Cardiac fibroblast (primary cell): ENCODE results near the genes STBD1 and CCDC158.

- RRBS = no CpG with 5 or more reads among the region's 11 CpGs
Observed at GRCh38 chr4:76234213-76234851, 17.2 kb upstream of the FAM47E start.

DNA sequence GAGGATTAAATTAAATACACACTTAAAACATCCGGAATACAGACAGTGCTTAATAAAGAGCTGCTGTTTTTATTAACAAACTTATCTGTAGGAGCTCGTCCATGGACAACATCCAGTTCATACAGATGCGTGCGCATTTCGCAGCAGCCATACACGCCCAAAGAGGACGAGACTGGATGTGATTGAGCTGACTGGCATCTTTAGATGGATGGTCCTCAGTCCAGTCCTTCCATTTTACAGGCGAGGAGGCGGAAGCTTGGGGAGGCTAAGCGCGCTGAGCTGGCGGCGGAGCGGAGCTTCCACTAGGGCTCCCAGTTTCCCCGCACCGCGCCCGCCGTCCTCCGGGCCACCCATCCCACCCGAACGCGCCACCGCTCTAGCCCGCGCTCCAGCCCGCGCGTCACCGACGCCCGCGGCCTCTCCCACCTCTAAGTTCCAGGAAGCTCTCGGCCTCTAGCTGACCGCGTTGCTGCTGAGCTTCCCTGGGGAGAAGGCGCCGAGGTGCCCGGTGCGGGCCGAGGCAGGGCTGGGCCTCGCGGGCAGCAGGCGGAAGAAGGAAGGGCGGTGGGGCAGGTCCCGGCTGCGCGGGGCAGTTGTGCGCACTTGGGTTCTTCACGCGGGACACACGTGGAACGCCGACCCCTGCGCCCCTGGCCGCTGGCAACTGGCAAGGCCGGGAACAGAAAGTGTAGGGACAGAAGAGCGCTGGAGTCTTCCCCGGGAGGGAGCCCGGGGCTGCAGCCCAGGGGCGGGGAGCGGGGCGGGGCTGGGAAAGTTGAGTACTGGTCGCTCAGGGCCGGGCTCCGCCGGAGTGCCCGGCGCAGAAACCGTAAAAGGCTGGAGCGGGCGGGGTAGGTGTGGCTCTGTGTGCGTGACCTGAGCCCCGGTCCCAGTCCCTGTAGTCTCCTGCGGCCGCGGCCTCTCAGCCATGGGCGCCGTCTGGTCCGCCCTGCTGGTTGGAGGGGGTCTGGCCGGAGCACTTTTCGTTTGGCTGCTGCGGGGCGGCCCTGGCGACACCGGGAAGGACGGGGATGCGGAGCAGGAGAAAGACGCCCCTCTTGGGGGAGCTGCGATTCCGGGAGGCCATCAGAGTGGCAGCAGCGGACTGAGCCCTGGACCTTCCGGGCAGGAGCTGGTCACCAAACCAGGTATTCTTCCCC, at the start of gene STBD1:
Gene STBD1, plus strand, starts transcription at position 892 of the 1,160 bp plus-strand sequence.
- RRBS = 2% methylated on average over 43 of the region's 93 CpGs

DNA sequence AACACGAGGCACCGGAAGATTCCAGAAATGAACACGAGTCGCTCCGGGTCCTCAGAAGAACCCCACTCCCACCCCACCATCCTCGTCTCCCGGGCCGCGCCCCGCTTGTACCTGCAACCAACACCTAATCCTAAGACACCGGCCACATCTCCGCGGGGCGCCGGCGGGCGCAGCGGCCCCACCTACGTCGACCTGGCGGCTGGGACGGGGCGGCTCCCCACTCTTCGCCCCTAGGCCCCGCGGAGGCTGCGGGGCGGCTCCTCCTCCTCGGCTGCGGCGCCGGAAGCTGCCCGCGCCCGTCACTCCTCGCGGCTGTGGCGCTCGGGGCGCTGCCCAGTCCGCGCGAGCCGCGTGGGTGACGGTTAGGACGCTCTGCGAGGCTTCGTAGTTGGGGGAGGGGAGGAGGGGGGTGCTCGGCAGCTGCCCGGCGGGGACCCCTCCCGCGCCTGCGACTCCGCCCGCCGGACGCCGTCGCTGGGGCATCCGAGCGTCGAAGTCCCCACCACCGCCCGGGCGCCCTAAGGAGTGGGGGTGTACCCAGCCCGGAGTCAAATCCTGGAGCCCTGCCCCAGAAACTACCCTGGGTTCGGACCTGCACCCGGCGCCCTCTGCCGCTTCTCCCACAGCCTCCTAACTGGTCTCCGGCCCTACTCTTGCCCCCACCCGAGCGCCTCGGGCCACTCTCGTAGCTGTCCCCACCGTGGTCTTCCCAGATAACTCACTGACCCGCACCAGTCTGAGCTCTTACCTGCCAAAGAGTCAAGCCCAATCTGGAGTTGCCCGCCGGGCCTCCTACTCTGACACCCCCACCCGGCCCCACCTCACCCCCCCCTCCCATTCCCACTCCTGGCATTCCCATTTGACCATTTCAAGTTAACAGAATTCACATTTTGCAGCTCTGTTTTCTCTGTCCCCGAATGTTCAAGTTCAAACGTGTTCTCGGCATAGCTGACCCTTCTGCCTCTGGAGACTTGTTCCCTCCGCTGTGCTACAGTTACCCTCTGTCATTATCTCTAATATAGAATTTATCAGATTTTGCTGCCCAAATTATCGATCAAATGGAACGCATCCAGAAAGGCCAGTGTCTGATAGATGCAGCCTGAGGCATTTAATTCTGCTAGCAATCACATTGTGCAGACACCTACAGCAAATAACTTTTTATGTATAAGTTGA, at the start of gene CCDC158:
Gene CCDC158, minus strand, starts transcription at position 288 of the 1,173 bp plus-strand sequence.
- RRBS = 3% methylated on average over 24 of the region's 88 CpGs

DNA sequence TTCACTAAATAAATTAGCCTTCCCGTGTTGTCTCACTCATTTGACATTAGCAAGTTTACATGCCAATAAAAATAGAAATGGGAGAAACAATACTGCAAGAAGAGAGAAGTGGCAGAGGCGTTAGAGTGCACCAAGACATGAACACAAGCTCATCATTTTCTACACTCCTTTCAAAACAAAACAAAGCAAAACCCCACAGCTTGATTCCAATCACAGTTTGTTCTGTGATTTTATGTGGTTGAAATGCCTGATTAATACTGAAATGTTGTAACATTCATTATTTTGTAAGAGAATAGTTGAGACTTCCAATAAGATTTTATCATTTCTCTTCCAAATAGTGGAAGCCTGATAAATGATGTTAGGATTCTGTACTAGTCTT, 136.4 kb downstream of the SHROOM3 start:
- RRBS = no CpG with 5 or more reads among the region's 2 CpGs

GRCh38 chr4:76585862-76586658, 151.0 kb downstream of the SHROOM3 start:
- RRBS = 8% methylated on average over 5 of the region's 37 CpGs

DNA sequence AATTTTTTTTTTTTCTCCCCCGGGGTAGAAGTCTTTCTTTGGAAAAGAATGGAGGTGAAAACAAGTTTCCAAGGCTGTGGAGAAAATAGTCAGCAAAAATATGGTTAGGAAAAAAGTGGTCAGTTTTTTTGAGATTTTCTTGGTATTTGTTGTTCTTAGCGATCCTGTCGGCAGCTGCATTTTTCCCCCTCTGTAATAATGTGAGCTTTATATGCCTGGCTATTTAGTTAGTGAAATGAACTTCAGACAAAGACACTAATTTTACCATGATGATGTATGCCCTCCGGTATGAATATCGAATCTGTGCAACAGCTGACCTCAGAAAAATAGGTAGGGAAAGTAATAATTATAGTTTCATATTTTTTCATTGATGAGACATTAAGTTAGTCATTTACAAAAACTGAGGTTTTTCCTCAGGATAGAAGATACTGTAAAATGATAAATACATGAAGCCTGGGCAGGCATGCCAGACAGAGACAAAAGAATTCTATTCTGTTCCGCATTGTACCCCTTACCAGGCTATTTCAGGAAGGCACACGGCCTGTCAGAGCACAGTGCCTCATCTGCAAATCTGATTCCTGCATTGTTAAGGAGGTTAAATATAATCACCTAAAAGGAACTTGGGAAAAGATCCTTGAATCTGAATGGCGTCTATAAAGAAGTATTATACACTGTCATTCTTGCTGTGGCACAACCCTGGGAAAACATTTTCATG, 155.8 kb downstream of the SHROOM3 start:
- RRBS = no CpG with 5 or more reads among the region's 8 CpGs

GRCh38 chr4:76624001-76624833, 189.2 kb downstream of the SHROOM3 start:
- RRBS = no CpG with 5 or more reads among the region's 13 CpGs

- RRBS = no CpG with 5 or more reads among the region's 3 CpGs
Observed at GRCh38 chr4:76756333-76756914, 141.5 kb downstream of the SOWAHB start.

- RRBS = no CpG with 5 or more reads among the region's 23 CpGs
Observed at GRCh38 chr4:76867542-76868693, 30.0 kb downstream of the SOWAHB start.

DNA sequence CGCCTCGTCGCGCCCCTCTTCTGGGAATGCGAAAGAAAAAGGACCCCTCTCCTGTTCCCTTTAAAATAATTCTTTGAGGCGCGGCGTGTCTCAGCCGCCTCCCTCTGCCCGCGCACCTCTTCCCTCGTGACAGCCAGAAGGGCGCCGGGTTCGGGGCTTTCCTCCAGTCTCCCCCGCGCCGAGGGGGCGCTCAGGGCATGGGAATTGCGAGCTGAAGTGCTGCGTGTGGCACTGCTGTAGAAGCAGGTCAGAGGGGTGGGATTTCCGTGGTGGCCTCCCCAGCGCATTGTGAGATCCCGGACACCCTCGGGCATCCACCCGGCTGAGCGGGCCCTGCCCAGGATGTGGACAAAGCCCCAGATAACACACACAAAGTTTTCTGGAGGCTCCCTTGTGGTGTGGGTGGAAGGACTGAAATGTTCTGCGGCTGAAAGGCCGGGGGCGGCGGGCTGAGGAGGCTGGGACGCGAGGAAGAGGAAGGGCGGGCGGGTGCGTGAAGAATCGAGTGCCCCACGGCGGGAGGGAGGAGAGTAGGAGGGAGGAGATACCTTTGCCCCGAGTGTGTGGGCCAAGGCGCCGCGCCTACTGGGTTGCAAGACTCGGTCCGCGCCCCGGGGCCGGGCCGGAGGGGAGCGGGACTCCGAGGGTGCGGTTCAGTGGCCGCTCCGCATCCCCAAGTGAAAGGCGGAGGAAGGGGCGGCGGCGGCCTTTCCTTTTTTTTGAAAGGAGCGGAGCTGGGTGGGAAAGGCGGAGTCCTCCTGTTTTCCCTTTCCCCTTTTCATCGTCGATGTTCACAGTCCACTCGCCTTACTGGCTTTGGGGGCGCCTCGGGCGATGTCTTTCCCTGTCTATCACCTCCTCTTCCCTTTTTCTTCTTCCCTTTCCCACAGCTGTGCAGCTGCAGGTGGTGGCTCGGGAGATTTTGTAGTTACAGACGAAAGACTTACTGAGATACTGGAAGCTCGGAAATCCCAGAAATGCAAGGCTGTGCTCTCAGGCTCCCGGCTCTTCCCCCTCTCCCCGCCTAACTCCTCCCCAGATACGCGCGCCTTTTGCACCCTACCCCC, 917 bp downstream of the SEPTIN11 start:
- RRBS = no CpG with 5 or more reads among the region's 74 CpGs

GRCh38 chr4:77048357-77048619, 27.5 kb downstream of the CCNI start:
- RRBS = no CpG with 5 or more reads among the region's 3 CpGs

- RRBS = 4% methylated on average over 4 of the region's 13 CpGs
Observed at GRCh38 chr4:77074649-77075120, 1.1 kb downstream of the CCNI start.

GRCh38 chr4:77155511-77156435, 1.2 kb upstream of the CCNG2 start:
- RRBS = no CpG with 5 or more reads among the region's 15 CpGs

- RRBS = no CpG with 5 or more reads among the region's 5 CpGs
Observed at GRCh38 chr4:77171128-77171481, 14.1 kb downstream of the CCNG2 start.

- RRBS = no CpG with 5 or more reads among the region's 7 CpGs
Observed at GRCh38 chr4:77563927-77564869, 41.4 kb upstream of the CXCL13 start.

DNA sequence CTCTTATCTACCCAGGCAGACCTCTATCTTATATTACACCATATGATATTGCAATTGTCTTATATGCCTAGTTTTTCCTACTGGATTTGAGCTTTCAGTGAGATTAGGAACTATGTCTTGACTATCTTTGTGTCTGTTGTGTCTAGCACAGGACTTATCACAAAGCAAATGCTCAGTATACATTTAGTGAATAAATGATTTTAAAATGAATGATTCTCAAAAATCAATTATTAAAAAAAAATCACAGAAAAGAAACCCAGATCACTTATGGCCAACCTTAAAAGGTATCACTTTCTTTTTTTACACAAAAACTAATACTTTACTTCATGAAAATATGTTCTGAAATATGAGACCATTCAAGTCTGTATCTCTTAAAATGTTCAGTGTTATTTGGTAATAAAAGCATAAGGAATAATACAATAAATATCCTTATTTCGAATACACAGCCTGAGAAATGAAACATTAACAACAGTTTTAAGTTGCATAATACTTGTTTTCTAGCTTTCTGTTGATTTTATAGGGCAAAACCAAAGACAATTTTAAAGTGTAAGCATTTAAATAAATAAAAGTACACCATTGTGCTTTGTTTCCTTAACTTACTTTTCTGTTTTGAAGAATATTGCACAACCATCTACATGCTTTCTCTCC, 77.5 kb downstream of the CNOT6L start:
- RRBS = no CpG with 5 or more reads among the region's 1 CpG

- RRBS = no CpG with 5 or more reads among the region's 7 CpGs
Observed at GRCh38 chr4:77853124-77853574, 9.5 kb upstream of the MRPL1 start.

- RRBS = no CpG with 5 or more reads among the region's 7 CpGs
Observed at GRCh38 chr4:78656923-78657260, 105.3 kb downstream of the ANXA3 start.

DNA sequence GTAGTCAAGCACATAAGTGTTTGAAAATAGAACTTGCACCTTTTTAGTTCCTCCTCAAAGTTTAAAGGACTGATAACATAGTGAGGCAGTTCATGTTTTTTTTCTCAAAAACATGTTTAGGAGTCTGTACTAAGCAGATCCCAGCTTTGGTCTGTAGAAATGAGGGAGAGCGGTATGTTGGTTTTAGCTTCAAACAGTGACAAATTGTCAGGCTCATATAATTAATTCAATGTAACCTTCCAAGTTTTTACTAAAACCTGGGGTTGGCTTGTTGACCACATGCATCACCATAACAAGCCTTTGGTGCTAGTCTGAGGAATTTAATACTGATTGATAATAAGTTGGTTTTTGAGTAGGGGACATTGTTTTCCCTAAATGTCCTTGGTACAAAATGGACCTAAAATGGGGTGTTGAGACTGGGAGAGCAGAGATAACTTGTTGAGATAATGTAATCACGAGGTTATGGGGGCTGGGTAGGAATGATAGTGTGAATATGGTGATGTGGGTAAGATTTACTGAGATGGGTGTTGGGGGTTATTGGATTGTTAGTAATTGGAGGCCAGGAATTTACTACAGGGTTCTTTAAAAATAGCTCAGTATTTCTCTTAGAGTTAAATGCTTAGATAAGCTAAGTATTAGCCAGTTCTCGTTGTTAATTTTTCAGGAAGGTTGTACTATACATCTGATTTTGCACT, 3.8 kb downstream of the BMP2K start:
- RRBS = no CpG with 5 or more reads among the region's 3 CpGs

GRCh38 chr4:78861245-78862550, 77.5 kb downstream of the PAQR3 start:
- RRBS = no CpG with 5 or more reads among the region's 6 CpGs